Aortic smooth muscle cell (primary cell): Measurements from ENCODE around the gene RPS21.

DNA sequence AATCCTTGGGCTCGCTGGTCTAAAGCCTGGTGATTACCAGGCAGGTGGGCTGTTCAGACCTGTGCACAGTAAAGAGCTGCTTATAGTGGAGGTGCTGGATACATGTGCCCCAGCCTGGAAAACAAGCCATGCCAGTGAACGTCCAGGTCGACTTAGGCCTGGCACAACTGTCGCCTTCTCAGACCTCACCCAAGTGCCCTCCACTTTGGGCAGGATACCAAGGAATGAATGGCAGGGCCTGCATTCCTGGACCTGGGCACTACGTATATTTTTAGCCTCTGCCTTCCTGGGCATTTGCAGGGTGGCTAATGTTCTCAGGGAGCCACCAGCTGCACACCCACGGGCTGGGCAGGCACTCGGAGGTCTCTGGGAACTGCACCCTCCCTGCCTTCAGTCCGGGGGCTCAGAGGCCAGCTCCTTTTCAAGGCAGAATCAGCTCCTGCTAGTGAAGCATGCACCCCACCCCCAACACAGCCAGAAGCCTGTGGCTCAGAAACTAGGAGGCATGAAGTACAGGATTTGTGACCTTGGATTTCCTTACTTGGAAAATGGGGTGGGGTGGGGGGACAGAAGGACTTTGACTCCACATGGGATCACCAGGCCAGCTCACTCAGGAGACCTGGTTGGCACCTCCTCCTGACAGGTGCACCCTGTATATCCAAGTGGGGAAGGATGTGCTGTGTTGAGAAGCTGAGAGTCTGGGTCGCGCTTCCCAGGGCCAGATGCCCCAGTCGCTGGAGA is 2.6 kb upstream of the LSM14B start:
- RRBS, result no CpG with 5 or more reads among the region's 11 CpGs

DNA sequence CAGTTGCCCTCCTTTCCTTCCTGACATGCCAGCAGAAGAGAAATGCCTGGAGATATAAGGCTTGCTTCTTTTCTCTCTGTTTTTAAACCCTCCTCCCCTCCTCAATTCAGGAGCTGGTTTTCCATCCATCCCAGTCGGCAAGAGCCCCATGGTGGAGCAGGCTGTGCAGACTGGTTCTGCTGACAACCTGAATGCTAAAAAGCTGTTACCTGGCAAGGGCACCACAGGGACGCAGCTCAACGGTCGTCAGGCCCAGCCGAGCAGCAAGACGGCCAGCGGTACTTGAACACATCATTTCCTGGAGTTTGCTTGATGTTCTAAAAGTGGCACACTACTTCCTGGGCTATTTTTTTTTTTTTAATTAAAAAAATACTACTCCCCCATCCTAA is 7.4 kb downstream of the LSM14B start:
- RRBS, result no CpG with 5 or more reads among the region's 7 CpGs

- RRBS, result no CpG with 5 or more reads among the region's 3 CpGs
These were observed 8.0 kb downstream of the PSMA7 start for GRCh38 chr20:62135197-62135541.

DNA sequence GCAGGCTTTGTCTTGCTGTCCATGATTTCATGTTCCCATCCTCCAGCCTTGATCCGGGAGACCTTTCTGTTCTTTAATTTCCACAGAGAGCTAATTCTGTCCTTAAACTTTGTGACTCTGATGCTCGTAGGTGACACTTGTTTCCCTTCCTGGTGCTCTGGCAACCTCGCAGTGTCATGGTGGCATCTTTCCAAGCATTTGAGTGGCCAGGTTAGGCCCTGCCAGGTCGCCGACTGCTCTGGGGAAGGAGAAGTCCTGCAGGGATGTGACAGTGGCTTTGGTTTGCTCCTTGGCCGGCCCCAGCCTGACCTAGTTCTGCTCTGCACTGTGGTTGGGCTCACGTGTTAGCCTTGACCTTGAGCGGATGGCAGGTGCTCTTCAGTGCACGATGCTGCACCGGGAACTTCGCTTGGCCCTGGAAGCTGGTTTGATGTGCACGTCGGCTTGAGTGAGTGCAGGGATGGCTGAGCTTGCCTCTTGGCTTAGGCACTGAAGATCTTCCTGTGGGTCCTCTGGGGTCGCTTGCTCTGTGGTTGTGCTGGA is 8.5 kb downstream of the OSBPL2 start:
- RRBS, result 20% methylated on average over 3 of the region's 14 CpGs

- RRBS, result no CpG with 5 or more reads among the region's 35 CpGs
These were observed 17.1 kb upstream of the ADRM1 start for GRCh38 chr20:62285487-62286340.

- RRBS, result 90% methylated on average over 6 of the region's 45 CpGs
These were observed 5.9 kb downstream of the ADRM1 start for GRCh38 chr20:62308245-62309500.

DNA sequence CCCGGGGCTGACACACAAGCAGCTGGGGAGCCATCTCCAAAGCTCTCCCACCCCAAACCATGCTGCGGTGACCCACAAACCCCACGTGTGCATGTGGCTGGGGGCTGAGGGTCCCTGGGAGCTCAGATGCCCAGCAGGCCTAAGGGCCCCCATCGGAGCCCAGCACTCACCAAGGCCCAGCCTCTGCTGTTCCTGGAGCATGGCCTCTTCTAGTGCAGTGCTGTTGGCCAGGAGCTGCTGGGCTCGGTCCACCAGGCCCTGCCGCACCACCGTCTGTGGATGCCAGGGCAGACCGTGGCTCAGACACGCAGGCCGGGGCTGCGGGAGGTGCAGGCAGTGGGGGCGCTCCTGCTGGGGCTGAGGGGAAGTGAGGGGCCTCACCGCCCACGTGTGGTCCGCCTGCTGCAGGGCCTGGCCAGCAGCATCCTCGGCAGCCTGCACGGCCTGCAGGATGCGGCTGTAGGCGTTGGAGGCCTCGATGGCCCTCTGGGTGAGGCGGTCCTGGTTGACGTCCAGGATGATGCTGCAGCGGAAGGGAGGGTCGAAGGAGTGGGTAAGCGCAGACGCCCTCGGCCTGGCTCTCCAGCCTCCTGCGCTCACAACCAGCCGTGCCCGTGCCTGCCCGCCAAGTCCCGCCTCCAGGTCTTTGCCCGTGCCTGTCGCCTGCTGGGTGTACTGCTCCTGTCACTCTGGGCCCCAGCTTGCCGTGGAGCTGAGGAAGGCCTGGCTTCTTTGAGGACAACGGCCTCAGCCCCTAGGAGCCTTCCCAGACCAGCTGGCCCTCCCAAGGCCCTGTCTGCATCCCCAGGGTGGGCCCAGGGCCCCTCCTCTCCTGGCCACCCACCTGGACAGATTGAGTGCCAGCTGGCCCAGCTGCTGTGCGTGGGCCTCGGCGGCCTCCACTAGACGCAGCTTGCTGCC is 14.0 kb downstream of the ADRM1 start:
- RRBS, result no CpG with 5 or more reads among the region's 40 CpGs

GRCh38 chr20:62321646-62321912 is 18.8 kb downstream of the ADRM1 start:
- RRBS, result no CpG with 5 or more reads among the region's 3 CpGs

GRCh38 chr20:62352693-62353485 is 14.2 kb downstream of the LAMA5 start:
- RRBS, result 57% methylated on average over 4 of the region's 32 CpGs

DNA sequence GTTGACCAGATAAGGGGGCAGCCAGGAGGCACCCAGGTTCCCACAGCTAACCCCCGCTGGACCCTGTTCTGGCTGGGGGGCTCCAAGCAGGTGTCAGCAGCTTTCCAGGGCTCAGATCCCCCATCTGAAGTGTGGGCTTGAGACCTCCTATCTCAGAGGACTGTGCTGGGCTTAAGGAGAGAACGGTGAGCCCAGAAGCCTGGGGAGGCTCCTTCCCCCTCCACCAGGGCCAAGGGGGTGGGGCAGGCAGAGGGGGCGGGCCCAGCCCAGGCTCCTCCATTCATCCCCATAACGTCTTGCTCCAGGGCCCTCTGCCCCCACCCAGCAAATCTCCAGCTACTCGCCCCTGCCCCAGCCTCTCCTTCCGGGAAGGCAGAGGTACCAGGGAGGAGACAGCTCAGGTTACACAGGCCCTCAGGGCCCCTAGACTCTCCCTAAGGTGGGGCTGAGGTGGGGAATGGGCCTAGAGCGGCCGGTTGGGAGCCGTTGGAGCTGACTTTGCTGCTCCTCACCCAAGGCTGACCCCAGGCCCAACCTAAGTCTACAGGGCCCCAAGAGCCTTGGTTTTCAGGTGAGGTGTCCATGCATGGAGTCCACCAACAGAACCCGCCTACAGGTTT is 1.3 kb downstream of the LAMA5 start:
- RRBS, result 42% methylated on average over 3 of the region's 10 CpGs

DNA sequence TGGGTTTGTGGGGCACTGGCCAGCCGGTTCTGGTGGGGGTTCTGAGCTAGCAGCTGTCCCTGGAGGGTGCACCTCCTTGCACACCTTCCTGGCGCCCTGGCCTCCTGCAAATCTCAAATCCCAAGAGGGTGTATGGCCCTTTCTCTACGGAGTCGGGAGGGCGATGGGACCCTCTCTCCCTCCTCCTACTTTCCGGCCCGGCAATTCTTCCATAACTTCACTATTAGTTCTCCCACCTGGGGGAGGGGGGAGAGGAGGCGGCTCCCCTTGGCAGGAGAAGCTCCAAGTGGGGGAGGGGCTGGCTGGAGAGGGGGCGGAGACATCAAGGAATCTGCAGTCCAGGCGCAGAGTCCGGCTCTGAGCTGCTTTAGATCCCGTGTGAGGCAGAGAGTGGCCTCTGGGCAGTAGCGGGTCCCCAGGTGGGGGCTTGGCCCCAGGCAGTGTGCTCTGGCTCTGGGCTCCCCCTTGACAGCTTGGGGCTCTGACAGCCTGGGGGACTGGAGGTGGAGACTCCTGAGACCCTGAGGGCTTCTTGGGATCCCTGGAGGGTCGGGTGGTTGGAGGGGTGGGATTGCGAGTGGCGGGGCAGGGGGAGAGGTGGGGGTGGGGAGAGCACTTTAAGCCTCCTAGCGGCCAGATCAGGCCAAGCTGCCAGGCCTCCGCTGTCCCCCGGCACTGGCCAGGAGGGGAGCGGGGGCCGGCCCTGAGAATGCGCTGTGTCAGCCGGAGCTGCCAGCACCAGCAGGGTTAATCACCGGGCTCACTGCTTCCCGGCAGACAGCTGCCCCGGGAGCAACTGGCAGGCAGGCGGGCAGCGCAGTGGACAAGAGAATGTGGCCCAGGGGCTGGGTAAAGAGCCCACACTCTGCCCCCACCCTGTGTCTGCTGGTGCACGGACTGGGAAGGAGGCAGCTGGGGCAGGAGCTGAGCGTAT is 1.6 kb upstream of the LAMA5 start:
- RRBS, result no CpG with 5 or more reads among the region's 30 CpGs

- RRBS, result no CpG with 5 or more reads among the region's 7 CpGs
These were observed 3.8 kb upstream of the LAMA5 start for GRCh38 chr20:62370914-62371255.

GRCh38 chr20:62373788-62374205 is 6.7 kb upstream of the LAMA5 start:
- RRBS, result no CpG with 5 or more reads among the region's 22 CpGs

GRCh38 chr20:62378138-62378525 is 8.8 kb upstream of the RPS21 start:
- RRBS, result 40% methylated on average over 2 of the region's 15 CpGs

DNA sequence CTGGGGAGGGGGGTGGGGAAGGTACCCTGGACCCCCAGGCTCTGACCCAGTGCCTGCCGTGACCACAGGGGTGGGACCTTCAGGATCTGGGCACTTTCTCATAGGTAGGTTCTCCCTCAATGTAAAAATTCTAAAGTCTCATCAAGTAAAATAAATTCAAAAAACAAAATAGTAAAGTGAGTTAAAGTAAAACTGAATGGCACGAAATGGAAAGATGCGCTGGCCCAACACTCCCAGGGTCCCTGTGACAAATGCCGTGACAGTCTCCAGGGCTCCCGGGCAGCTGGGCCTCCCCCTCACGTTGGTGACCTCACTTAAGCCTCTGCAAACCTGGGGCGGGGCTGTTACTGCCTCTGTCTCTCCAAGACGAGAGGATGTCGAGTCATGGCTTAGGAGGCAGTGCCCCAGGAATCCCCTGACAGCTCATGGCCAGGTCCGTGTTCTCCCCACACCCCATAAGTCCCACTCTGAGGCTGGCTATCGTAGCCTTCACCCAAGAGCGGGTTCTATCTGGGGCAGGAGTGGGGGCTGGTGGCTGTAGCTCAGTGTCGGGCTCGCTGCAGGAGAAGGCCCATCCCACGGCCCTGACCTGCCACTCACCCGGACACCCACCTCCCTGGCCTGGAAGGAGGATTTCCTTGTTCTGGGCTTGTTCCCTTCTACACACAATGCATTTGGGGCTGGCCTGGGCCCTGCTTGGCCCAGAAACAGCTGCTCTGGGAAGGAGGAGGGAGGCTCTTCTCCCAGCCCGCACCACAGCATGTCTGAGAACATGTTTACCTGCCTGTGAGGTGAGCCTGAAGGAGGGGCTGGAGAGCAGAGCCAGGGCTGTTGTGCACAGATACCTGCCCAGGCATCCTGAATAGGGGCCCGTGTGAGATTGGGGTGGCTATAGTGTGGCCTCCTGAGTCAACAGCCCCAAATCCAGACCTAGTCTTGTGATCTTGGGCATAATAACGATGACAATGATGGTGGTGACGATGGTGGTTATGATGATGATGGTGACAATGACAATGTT is 5.6 kb upstream of the RPS21 start:
- RRBS, result no CpG with 5 or more reads among the region's 20 CpGs

- RRBS, result 2% methylated on average over 29 of the region's 78 CpGs
These were observed at the start of gene RPS21 for GRCh38 chr20:62386511-62387232. Gene RPS21, plus strand, starts transcription at chr20:62387103.

- RRBS, result no CpG with 5 or more reads among the region's 12 CpGs
These were observed 3.5 kb downstream of the RPS21 start for GRCh38 chr20:62390416-62390769.

- RRBS, result no CpG with 5 or more reads among the region's 13 CpGs
These were observed 6.2 kb upstream of the CABLES2 start for GRCh38 chr20:62413142-62413751.

DNA sequence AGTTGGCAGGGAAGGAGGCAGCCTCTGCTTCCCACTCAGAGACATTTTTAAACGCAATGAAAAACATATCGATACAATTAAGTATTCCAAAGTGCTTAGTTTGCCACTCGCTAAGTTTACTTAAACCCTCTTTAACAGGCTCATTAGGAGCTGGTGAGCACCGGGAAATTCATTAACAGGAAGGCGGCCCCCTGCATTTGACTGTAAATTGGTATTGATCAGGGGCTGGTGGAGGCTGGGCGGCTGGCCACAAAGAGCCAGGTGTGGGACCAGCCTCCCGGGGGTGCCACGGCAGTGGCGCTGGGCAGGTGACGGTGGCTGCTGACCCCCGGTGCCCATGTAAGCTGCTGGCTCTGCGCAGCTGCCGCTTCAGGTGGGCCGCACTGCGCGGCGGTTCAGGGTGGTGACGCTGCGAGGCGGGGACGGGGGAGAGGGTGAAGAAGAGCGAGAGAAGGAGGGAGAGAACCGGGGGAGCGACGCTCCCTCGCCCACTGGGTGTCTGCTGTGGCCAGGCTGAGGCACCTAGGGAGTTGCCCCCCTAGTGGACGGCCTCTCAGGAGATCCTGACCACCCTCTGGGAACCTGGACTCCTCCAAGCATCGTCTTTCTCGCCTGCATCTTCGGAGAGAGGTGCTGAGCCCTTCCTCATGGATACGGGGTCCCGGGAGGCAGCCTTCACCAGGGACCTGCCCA is 77.3 kb upstream of the GATA5 start:
- RRBS, result 25% methylated on average over 7 of the region's 32 CpGs

- RRBS, result no CpG with 5 or more reads among the region's 39 CpGs
These were observed 18.7 kb upstream of the SLCO4A1 start for GRCh38 chr20:62623164-62624387.